Hair follicular keratinocyte (primary cell): ENCODE measurements around a stretch of chr5.

DNA sequence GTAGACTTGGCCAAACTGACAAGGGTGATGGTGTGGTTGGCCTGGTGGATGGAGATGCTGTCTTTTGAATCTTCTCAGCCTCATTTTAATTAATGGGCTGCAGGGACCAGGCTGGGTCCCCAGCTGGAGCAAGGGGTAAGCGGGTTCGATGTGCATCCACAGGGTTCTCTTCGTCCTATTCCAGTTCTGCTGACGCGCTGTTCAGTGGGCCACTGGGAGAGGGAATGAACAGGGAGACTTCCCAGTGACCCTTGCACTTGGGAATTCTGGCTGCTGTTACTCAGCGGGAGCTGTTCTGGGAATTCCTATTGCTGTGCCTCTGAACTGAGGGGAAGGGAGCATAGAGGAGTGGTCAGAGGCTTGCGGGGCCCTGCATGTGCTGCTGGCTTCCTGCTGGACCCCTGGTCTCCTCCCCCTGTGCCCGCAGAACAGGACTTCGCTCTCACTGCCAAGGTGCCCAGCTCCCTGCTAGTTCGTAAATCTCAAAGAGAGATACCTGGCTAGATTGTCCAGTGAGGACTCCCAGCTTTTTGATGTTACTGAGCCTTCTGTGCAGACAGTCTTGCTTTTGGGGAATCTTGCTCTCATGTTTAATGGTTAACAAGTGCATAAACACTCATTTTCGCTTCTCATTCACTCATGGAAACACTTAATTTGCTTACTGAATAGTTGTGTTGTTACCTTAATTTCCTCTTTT is 5.8 kb downstream of the TRIO start:
- RAMPAGE, long total RNA, result no peak

DNA sequence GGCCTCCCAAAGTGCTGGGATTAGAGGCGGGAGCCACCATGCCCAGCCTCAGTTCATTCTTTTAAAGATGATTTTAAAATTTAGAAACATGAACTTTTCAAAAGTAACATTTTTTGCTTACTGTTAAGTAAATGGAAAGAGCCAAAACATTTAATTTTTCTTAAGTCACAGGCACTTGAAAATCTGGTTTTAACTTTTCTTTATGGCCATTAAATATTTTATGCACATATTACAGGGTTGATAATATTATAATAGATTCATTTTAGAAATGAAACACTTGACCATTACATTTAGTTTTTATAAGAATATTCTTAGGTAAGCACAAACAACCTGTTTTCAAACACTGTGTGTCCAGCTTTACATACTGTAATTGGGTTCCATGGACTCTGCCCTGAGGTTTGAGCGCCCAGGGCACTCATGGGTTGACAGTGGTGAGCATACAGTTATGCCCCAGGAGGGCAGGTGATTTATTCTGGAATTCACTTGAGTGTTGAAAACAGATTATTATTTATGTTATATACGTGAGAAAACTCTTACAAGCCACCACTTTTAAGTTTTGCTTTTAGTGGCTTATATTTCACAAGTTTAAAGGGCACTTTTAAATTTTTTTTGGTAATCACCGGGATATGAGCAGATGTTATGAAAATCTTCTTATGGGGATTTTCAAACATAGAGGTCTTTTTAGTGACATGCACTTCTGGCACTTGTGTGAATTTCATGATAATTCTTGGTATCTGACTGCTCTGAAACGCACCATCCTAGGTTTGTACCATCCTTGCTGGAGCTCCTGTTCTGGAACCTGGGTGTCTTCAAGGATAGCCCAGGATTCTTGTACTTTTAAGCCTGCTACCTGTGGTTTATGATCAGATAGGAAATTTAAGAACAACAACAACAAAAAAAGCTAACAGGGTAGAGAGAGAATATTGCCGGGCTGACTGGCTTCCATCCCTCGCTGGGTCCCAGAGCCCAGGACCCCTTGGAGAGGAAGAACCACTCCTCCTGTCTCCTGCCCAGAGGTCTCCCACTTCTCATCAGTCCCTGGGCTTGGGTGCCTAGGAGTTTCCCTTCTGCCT is 33.9 kb downstream of the TRIO start:
- RAMPAGE, long total RNA, result no peak

DNA sequence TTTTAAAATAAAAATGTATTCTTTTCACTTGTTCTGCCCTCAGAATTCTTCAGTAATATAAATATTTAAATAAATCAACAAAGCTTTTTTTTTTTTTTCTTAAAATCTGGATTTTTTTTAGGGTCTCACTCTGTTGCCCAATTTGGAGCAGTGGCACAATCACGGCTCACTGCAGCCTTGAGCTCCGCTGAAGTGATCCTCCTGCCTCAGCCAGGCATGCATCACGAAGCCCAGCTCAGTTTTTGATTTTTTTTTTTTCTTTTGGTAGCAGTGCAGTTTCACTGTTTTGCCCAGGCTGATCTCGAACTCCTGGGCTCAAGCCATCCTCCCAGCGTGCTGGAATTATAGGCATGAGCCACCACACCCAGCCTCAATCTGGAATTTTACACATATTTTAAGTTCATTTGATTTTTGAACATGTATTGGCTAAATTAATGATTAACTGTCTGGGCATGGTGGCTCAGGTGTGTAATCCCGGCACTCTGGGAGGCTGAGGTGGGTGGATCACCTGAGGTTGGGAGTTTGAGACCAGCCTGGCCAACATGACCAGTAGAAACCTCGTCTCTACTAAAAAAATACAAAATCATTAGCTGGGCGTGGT is 36.3 kb downstream of the TRIO start:
- RAMPAGE, long total RNA, result no peak

DNA sequence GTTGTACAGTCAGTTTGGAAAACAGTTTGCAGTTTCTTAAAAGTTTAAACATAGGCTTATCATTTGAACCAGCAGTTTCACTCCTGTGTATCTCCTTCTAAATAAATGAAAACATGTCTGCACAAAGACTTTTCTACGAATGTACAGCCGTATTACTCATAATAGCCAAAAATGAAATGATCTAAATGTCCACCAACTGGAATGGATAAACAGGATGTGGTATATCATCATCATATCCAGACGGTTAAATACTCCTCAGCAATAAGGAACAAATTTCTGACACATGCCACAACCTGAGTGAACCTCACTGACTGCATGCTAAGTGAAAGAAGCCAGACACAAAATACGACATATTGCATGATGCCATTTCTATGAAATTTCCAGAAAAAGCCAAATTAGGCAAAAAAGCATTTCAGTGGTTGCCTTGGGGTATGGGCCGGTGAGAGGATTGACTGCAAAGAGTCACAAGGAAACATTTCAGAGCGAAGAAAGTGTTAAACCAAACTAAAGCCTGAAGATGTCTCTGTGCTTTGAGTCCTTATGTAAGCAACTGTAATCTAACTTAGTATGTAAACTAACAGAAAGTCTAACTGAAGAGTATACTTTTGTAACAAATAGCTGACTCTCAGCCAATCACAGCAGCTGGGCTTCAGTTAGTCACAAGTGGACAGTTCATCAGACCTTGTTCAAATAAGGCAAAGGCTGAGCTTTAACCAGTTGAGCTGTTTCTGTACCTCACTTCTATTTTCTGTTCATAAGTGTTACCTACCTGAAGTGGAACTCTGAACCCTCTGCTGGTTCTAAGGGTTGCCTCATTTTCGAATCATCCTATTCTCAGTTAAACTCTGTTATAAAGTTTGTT is 65.2 kb downstream of the TRIO start:
- RAMPAGE, long total RNA, result no peak

GRCh38 chr5:14263710-14264191 is 120.6 kb downstream of the TRIO start:
- RAMPAGE, long total RNA, result no peak

- RAMPAGE, long total RNA, result no peak
Observed at GRCh38 chr5:14331447-14331834, 188.3 kb downstream of the TRIO start.

GRCh38 chr5:14336255-14337040 is 193.3 kb downstream of the TRIO start:
- RAMPAGE, long total RNA, result no peak

DNA sequence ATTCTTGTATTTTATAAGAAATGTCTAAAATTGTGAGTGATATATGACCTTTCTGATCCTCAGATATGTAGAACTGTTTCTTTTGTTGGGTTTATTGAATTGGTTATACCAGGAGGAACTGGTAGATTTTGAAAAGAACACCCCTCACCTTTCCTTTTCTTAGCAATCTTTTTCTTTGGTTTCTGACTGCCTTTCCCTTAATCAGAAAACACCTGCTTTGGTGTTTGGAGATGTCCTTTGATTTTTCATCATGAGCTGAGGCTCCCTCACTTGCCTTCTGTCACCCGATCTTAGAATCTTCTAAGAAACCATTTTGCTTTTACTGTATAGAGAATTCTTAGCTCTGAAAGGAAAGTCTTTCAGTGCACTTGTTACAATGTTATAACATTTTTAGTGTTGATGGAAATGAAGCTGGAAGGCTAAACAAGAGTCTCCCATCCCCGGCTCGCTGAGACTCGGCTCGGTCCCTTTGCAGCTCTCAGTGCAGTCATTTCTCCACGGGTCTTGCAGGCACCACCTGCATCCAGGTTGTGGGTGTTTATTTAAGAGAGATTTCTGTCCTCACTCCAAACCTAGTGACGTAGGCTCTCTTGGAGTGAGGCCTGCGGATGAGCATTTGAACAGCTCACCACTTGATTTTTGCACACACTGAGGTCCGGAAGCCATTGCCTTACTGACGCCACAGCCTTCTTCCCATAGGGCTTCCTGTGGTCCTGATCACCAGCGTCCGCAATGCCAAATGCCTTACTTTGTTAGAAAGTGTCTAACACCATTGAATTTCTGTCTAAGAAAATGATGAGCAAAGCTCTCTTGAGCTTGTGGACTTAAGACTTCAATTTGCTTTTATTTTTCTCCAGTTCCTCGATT is 197.8 kb upstream of the OTULINL start:
- RAMPAGE, long total RNA, result no peak

- RAMPAGE, long total RNA, result no peak
Observed at GRCh38 chr5:14448533-14449109, 133.0 kb upstream of the OTULINL start.

DNA sequence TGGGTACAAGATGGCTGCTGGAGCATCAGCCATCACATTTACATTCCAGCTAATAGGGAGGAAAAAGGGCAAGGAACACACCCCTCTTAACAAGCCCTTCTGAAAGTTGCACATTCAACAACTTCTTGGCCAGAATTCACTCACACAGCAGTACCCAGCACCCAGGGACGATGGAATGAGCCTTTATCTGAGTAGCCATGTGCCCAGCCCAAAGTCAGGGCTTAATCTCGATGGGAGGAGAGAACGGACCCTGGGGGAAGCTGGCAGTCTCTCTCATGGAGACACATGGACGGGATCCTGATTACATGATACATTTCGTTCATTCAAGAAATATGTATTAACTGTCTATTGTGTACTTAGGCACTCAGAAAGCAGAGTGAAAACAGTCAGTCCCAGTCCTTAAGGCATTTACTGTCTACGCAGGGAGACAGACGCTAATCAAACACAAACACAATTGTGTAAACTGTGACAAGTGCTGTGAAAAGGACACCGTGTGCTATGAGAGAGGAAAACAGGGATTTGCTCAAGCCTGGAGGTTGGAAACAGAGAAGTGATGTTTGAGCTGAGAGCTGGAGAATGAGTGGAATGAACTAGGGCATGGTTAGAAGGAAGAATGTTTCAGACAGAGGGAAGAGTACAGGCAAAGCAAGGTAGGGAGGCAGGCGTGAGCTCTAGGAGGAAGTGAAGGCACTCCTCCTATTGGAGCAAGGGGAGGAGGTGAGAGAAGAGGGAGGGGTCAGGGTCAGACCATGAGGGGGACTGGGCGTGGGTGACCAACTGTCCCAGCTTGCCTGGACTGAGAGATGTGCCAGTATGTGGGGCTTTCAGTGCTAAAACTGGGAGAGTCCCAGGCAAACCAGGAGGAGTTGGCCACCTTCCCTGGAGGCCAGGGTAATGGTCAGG is 7.4 kb downstream of the OTULINL start:
- RAMPAGE, long total RNA, result no peak

DNA sequence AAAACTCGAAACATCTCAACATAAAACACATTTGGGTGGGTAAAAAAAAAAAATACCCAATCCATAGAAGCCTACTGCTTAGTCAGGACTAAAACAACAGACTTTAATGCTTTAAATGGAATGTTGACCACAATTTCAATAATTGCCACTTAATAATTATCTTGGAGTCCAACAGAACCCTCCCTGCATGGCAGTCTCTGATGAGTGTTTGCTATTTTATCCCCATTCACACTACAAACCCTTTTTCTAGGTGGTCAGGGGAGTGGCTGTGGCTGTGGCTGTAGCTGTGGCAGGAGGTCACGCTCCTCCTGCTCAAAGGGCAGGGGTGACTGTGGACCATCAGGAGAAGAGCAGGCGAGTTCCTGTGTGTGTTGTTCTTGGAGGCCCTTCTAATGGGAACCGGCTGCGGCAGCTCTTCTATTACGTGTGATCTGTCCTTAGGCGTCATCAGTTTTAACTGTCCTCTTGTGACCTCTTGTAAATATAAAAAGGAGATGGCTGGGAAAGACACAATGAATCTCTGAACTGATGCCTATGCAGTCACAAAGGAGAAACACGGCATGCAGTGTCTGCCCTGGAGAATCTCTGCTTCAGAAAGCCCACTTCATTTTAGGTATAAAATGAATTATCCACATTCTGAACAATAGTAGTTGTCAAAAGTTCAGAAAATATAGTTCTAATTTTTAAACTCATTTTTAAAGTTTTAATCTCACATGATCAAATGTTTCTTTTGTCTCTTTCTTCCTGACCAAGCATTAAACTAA is 65.1 kb downstream of the ANKH start:
- RAMPAGE, long total RNA, result no peak

GRCh38 chr5:14998559-14999001 is 127.0 kb upstream of the ANKH start:
- RAMPAGE, long total RNA, result no peak

DNA sequence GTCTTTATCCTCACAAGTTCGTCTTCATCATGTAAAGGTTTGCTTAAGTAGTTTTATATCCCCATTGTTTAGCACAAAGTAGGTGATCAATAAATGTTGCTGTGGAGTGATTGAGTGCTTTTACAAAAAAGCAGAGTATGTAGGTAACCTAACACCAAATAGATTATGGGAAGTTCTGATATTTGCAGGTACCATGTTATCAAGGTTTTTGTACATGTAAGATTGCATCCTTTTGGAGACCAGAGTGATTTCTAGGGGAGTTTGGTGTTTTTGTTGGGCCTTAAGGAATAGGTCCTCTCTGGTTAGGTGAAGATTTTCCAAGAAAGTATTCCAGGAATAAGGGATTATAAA is 196.9 kb downstream of the FBXL7 start:
- RAMPAGE, long total RNA, result no peak

- RAMPAGE, long total RNA, result no peak
Observed at GRCh38 chr5:15912399-15912765, 267.2 kb downstream of the MARCHF11 start.

- RAMPAGE, long total RNA, result no peak
Observed at GRCh38 chr5:16178739-16179486, 678 bp downstream of the MARCHF11 start.

DNA sequence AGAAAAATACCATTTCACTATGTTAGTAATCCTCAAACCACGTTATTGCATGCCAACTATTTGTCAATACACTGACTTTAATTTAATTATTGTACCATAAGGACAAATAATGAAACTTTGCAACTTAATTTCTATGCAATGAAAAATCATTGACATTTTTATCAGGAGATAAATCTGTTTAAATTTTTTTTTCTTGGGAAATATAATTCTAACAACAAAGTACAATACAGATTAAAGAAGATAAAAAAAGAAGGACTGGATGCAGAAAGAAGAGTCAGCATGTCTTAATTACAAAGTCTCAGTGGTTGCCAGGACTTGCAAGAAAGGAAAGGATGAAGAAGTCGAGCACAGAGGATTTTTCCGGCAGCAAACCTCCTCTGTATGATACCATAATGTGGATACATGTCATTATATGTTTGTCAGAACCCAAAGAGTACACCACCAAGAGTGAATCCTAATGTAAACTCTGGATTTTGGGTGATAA is 64.7 kb upstream of the MARCHF11 start:
- RAMPAGE, long total RNA, result no peak

GRCh38 chr5:16504456-16505011 is 38.9 kb upstream of the ZNF622 start:
- RAMPAGE, long total RNA, result no peak

GRCh38 chr5:16549698-16551108 is 66.6 kb downstream of the RETREG1 start:
- RAMPAGE, long total RNA, result no peak

- RAMPAGE, long total RNA, result no peak
Observed at GRCh38 chr5:16749580-16750068, 132.8 kb upstream of the RETREG1 start.

GRCh38 chr5:16931330-16931730 is 4.8 kb downstream of the MYO10 start:
- RAMPAGE, long total RNA, result no peak